ENCODE measurements around the gene STK32C.

GRCh38 chr10:128049504-128050659 lies 76.3 kb downstream of the MKI67 start:
- CAGE, long polyA plus RNA = no peak
- RRBS = no CpG with 5 or more reads among the region's 16 CpGs

DNA sequence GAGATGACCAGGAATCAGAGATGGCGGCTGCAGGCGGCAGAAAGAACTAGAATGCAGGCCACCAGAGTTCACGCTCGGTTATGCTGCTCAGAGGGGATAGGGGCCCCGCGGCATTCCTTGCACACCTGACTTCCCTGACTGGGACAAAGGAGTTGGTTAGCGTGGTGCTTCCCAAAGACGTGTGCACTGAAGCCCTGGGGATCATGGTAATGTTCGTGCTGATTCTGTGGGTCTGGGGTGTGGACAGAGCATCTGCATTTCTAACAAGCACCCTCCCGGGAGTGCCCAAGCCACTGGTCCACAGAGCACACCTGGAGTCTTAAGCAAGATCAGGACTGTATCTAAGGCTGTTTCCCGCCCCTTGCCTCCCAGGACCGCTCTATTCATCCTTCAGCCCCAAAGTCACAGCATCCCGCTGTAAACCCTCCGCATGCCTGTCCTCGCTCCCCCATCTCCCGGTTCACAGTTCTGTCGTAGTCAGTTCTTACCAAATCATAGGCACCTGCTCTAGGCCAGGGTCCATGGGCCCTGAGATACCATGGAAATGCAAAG lies 70.9 kb downstream of the MKI67 start:
- CAGE, long polyA plus RNA = no peak
- RRBS = no CpG with 5 or more reads among the region's 17 CpGs

DNA sequence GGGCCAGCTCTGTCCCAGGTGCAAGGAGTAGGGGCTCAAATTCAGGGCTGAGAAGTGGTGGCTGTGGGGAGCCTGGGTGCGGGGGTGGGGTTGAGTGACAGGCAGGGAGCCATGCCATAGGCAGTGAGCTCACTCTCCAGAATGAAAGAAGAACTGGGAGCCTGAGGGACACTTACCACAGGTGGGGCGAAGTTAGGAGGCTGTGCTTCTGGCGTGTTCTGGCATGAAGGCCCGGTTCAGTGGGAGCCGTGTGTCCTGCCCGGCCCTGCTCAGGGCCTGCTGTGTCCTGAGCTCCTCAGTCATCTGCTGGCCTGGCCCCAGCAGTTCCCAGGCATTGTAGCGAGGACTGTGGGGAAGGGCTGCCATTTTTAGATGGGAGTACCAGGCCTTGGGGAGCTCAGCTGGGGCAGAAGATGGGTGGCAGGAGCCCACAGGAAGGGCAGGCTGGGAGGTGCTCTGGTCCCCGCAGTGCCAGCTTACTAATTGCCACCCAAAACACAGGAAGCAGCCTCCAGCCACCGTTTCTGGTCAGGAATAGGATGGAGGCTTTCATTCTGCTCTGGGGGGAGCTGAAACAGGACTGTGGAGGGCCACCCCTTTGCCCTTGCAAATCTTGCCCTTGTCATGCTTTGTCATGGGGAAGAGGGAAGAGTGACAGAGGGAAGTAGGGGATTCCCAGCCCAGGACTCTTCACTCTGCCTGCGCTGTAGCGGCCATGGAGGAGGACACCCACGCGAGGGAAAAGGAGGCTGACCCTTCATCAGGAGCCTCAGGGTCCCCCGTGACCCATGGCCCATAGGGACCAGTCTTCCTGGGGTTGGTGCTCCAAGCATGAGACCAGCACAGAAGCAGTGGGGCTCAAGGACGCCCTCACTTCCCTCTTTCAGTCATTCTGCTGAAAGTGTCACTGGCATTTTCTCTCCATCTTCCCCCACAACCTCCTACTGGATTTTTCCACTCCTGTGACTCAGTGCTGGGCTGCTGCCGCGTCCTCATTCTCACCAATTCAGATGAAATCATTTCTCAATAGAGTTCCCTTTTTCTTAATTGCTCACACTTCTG lies 62.1 kb downstream of the MKI67 start:
- CAGE, long polyA plus RNA = no peak
- RRBS = no CpG with 5 or more reads among the region's 17 CpGs

DNA sequence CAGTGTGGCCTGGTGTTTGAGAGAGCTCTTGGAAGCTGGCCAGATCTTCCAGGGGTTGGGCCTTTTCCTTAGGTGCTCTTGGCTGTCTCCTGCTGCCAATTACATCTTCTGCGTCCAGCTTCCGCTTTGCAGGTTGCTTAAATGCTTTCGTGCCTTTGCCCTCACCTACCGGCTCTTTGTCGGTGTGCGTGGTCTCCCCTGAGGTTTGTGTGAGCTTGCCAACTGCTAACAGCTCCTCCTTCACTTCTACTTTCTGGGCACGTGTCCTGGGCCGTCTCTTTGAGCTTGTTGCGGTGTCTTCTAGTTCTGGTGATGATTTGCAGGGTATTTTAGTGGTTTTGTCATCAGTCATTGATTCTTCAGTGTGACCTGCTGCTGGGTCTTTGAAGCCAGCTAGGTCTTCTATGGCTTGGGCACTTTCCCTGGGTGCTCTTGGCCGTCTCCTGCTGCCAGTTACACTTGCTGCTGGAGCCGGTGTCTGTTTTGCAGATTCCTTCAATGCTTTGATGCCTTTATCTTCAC lies 23.1 kb downstream of the MKI67 start:
- CAGE, long polyA plus RNA = no peak
- RRBS = no CpG with 5 or more reads among the region's 11 CpGs

GRCh38 chr10:129963274-129964000 lies 637 bp downstream of the EBF3 start:
- CAGE, long polyA plus RNA = no peak
- RRBS = 2% methylated on average over 49 of the region's 93 CpGs

DNA sequence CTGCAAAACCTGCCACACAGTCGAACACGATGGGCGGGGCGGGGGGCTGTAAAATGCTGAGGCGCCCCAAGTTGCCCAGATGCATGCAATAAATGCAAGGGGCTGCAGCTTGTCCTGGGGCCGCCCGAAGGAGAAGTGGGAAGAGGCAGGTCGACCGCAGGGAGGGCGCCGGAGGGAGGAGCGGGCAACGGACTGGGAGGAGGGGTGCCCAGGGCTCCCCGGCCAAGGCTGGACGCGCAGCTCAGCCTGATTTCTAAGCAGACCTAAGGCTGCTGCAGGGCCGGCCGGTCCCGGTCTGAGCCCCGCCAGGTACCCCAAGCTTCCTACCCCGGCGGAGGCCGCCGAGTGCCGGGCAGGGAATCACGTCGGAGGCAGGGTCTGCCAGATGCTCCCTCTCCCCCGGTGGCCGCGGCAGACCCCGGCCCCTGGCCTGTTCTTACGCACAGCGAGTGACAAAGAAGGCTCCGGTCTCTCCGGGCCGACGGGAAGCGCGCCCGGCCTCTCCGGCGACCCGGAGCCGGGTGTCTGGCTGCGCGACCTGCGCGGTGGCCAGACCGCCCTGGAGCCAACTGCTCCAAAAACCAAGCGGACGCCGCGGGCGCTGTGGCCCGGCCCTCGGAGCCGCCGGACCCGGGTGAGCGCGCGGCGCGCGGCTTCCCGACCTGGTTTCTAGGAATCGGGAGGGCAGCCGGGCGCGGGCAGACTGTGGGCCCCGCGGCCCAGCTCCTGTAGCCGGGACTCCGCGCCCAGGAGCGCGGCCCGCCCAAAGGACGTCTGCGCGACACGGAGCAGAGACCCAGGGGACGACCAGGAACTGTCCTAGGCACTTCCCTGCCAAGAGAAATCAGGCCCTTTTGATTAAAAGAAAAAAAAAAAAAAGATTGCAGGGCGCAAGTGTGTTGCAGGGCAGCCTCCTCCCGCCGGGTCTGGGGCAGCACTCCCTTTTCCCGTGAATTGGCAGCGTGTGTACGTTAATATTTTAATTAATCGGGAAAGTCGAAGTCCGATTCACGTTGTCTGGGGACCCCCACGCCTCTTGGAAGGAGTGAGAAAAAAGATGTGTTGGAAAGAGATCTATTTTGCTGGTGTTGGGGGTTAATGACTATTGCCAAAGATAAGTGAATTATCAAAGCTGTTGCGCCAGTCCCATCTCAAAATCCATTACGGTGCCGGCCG lies 949 bp upstream of the EBF3 start:
- CAGE, long polyA plus RNA = no peak
- RRBS = 8% methylated on average over 40 of the region's 98 CpGs

- CAGE, long polyA plus RNA = no peak
- RRBS = no CpG with 5 or more reads among the region's 8 CpGs
Measured at GRCh38 chr10:130171203-130171919, 35.2 kb downstream of the GLRX3 start.

- CAGE, long polyA plus RNA = no peak
- RRBS = 2% methylated on average over 36 of the region's 71 CpGs
Measured at GRCh38 chr10:130190084-130190636, 54.0 kb downstream of the GLRX3 start.

GRCh38 chr10:131891218-131891902 lies 9.4 kb upstream of the PPP2R2D start:
- CAGE, long polyA plus RNA = no peak
- RRBS = no CpG with 5 or more reads among the region's 24 CpGs

GRCh38 chr10:131905969-131906482 lies 5.2 kb downstream of the PPP2R2D start:
- CAGE, long polyA plus RNA = no peak
- RRBS = no CpG with 5 or more reads among the region's 2 CpGs

DNA sequence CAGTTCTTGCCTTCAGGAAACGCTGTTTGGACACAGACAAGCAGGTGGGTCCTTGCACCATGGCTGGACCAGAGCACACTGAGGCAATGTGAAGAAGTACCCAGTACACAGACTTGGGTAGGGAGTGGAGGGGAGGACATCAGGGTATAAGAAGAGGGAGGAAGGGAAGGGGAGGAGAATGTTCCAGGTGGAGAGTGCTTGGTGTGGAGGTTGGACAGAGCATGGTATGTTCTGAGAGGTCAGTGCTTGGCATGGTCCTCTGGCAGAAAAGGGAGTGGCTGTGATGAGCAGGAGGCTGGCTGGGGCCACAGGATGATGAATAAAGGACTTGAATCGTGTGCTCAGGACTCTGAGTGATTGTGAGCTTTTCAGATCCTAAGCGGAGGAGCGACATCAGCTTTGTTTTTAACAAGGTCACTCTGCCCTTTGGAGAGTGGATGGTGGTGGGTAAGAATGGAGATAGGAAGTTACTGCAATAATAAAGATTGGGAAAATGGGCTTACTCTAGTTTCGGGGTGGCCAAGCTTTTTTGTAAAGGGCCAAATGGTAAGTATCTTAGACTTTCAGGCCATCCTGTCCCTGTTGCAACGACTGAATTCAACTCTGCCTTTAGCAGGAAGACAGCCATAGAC lies 8.3 kb downstream of the PPP2R2D start:
- CAGE, long polyA plus RNA = no peak
- RRBS = no CpG with 5 or more reads among the region's 6 CpGs

- CAGE, long polyA plus RNA = no peak
- RRBS = no CpG with 5 or more reads among the region's 6 CpGs
Measured at GRCh38 chr10:131912573-131913100, 11.8 kb downstream of the PPP2R2D start.

GRCh38 chr10:131919161-131920003 lies 18.6 kb downstream of the PPP2R2D start:
- CAGE, long polyA plus RNA = no peak
- RRBS = no CpG with 5 or more reads among the region's 29 CpGs

DNA sequence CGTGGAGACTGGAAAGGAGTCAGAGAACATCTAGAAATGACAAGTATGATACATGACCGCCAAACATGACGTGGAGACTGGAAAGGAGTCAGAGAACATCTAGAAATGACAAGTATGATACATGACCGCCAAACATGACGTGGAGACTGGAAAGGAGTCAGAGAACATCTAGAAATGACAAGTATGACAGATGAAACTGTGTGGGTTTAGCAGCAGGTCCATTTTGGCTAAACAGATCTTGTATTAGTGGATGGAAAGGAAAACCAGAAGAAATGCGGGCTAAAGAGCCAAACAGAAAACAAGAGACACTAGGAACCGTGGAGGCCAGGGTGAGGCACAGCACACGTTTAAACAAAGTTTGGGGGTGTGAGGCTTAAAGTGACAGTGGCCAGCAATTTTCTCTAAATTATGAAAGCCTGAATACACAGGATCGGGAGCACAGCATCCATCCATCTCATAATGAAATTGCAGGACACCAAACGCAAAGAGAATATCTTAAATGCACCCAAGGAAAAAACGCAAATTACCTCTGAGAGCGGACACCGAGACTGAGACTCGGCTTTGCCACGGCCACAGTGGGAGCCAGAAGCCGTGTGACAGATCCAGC lies 31.7 kb downstream of the BNIP3 start:
- CAGE, long polyA plus RNA = no peak
- RRBS = no CpG with 5 or more reads among the region's 16 CpGs

DNA sequence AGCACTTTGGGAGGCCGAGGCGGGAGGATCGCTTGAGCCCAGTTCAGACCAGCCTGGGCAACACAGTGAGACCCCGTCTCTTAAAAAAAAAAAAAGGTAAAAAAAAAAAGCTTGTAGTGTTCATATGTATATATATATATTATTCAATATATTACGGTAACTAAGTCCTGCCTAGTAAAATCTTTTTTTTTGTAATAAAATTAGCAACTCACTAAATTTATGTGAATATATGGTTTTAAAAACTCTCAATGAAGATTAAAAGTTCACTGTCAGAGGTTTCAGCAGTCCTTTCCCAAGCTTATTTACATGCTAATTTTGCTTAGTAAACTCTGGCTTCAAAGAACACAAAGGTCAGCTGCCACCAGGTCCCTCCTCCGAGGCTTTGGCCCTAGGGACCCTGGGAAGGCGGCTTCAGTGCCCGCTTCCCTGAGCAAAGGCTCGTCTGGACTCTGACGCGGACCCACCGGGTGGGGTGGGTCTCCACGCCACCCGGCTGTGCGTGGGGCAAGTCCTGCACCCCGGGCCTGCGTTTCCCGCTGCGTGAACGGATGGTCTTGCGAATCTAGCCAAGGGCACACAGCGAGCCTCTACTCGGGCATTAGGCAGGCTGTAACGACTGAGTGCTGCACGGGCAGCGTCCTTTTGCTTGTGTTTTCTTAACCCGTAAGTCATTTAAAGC lies 1.1 kb downstream of the BNIP3 start:
- CAGE, long polyA plus RNA = no peak
- RRBS = no CpG with 5 or more reads among the region's 27 CpGs

DNA sequence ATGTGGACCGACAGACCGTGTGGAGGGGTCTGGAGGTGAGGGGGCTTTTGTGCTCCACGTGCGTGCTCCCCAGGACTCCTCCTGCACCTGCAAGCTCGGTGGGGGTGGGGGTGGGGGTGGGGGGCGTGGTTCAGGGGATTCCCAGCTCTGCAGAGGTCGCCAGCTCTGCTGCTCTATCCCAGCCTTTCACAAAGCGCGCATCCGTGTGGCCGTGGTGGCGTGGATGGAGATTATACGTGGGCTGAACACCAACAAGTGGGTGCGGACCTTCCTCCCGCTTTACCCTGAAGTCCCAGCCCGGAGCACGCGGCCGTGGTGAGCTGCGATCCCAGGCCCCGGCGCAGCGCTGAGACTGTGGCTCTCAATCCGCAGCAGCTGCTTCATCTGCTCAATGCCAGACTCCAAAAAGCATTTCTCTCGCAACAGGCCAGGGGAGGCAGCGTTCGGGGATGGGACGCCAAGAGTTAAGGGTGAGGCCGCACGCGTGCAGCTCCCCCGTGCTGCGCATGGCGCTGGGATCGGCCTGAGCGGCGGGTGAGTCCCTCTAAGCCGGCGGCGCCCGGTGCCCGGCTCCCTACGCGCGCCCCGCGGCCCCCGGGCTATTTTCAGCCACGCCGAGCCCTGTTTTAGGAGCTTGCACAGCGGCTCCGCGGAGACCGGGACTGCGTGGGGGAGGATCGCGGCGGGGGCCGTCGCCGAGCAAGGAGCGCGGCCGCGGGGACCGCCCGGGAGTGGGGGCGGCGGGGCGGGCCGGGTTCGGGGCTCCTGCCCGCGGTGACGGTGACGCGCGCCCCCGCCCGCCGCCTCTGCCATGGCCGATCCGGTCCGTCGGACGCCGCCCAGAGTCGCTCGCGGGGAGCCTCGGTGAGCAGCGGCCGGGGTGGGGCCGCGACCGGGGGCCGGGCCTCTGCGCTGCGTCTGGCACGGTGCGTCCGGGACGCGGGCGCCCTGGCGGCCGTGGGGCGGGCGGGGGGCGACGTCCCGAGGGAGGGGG lies 29.6 kb upstream of the JAKMIP3 start:
- CAGE, long polyA plus RNA = no peak
- RRBS = 3% methylated on average over 56 of the region's 112 CpGs

- CAGE, long polyA plus RNA = no peak
- RRBS = no CpG with 5 or more reads among the region's 25 CpGs
Measured at GRCh38 chr10:132175797-132176858, 10.6 kb upstream of the DPYSL4 start.

DNA sequence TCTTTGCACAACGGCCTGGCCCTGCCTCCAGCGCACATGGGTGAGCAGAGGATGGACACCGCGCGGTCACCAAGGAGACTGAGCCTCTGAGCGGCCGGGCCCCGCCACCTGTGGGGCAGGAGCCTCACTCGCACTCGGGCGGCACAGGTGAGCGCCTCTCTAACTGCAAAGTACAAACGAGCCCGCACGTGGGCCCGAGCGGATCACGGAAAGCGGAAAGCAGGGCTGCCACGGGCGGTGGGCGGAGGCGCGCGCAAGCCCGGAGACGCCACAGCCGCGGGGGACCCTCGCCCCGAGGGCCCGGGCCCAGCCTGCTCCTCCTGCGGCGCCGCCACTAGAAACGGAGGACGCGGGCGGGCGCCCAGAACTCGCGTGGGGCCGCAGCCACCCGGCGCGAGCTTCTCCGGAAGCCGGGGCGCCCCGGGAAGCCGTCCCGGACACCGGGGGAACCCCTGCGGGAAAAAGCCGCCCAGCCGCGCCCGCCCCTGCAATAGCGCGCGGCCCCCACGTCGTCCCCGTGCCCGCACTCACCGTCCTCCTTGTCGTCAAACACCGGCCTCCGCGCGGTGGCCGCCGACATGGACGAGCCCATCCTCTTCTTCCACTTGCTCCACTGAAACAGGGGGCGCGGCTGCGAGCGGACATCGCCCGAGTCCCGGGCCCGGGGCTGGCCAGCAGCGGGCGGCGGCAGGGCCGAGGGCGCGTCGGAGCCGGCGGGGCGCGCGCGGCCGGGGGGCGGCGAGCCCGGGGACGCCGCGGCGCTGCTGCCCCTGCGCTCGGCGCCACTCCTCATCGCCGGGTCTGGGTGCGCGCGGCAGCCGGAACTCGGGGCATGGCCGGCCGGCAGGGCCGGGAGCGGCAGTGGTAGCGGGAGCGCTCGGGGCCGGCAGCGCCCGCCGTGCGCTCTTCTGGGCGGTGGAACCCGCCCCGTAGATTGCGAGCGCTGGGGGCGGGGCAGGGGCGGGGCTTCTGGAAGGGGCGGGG lies at the start of gene STK32C:
STK32C (minus strand) TSS at position 910 of the 984 bp plus-strand sequence.
- CAGE, long polyA plus RNA = no peak
- RRBS = 2% methylated on average over 55 of the region's 133 CpGs

- CAGE, long polyA plus RNA = no peak
- RRBS = no CpG with 5 or more reads among the region's 17 CpGs
Measured at GRCh38 chr10:132329758-132330371, 2.1 kb upstream of the LRRC27 start.

- CAGE, long polyA plus RNA = no peak
- RRBS = 94% methylated on average over 15 of the region's 22 CpGs
Measured at GRCh38 chr10:132398993-132399499, 2.0 kb downstream of the PWWP2B start.